Colonic mucosa (tissue), 1 donor: Measurements from ENCODE around the genes FAM217B, LSM14B and RBBP8NL.

GRCh38 chr20:59316833-59317393 is 16.5 kb downstream of the EDN3 start:
- PRO-cap: no peak

DNA sequence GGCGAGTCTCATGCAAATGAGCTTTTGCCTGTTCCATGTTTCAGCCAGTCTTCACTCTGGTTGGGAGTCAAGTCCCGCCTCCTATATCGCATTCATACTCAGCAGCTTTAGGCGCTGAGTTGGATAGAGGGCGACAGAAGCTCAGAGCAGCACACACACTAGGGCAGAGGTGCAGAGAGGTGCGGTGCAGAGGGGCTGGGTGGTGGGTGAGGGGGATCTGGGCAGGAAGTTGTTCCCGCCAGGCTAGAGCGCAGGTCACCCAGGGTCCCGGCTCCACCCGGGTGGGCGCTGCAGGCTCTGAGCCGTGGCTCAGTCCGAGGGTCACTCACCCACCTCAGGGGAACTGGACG is 89.2 kb upstream of the PHACTR3 start:
- PRO-cap: no peak

- PRO-cap: no peak
Observed at GRCh38 chr20:59675008-59675409, 70.7 kb downstream of the PHACTR3 start.

- PRO-cap: bidirectional peak, plus-strand start at chr20:59940432, minus-strand start at chr20:59940293; bidirectional peak, plus-strand start at chr20:59940938, minus-strand start at chr20:59940828
Observed at GRCh38 chr20:59940096-59941471, at the start of gene FAM217B. TSS of gene FAM217B (plus strand) at chr20:59940389.

- PRO-cap: no peak
Observed at GRCh38 chr20:60033927-60035121, 76.1 kb downstream of the CDH26 start.

DNA sequence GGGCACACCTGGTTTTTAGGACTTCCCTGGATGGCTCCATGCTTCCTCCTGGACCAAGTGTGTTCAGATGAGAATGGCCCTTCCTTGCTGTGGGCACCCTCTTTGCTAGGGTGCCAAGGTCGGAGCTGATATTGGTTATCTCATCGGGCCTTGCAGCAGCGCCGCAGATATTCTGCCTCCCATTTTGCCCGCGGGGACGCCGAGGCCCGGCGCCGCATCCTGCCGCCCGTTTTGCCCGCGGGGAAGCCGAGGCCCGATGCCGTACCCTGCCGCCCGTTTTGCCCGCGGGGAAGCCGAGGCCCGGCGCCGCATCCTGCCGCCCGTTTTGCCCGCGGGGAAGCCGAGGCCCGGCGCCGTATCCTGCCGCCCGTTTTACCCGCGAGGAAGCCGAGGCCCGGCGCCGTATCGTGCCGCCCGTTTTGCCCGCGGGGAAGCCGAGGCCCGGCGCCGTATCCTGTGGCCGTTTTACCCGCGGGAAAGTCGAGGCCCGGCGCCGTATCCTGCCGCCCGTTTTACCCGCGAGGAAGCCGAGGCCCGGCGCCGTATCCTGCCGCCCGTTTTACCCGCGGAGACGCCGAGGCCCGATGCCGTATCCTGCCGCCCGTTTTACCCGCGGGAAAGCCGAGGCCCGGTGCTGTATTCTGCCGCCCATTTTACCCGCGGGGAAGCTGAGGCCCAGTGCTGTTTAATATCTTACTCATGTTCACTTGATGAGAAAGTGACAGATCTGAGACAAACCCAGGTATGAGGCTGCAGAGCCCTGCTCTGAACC is 129.2 kb downstream of the CDH26 start:
- PRO-cap: no peak

DNA sequence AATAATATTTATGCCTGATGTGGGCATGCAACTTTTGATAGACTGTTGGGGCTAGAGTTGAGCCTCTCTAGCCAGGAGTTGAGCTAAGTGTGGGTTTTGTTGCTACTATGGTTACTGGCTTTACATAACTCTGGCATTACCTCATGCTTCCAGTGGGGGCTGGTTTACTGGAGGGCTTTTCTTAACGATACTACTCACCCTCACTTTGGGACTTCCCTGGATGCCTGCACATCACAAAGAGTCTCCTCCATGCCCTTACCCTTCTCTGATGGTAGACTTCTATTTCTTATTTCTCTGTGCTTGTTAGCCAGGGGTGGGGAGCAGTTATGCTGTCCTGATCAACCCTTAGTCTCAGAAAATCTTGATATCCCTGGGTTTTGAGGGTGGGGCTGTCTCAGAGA is 524.6 kb upstream of the CDH4 start:
- PRO-cap: no peak

DNA sequence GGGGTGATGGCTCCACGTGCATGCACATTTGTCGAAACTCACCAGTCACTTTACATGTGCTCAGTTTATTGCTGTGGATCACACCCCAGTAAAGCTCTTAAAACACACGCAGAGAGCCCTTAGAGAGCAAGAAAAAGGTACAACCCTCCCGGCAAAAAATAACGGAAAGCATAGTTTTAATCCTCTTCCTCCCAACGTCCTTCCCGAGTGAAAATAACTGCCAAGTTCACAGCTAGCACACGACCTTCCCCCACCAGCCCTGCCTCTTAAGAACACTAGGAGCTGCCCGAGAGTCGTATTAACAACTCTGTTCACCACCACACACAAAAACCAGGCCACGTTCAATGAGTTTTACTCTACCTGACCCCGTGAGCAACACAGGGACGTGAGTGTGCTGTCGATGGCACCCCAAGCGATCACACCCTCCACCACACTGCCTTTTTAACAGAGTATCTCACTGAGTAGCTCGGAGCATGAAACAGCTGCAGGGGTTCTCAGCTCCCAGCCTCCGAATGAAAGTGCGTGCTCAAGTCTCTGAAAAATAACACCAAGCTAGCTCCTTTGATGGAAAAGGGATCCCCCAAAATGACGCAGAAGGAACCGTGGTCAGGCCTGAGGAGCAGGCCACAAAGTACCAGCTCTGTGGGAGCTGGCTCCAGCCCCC is 39.6 kb downstream of the TAF4 start:
- PRO-cap: no peak

- PRO-cap: bidirectional peak, plus-strand start at chr20:62122475, minus-strand start at chr20:62122114
Observed at GRCh38 chr20:62121969-62122800, at the start of gene LSM14B. TSS of gene LSM14B (plus strand) at chr20:62122475.

GRCh38 chr20:62126151-62126841 is 4.0 kb downstream of the LSM14B start:
- PRO-cap: no peak

- PRO-cap: no peak
Observed at GRCh38 chr20:62140860-62142000, 2.0 kb downstream of the PSMA7 start.

GRCh38 chr20:62142001-62142766 is 1.0 kb downstream of the PSMA7 start:
- PRO-cap: unidirectional peak, plus-strand start at chr20:62142580

GRCh38 chr20:62200746-62201224 is 18.0 kb downstream of the MTG2 start:
- PRO-cap: no peak

DNA sequence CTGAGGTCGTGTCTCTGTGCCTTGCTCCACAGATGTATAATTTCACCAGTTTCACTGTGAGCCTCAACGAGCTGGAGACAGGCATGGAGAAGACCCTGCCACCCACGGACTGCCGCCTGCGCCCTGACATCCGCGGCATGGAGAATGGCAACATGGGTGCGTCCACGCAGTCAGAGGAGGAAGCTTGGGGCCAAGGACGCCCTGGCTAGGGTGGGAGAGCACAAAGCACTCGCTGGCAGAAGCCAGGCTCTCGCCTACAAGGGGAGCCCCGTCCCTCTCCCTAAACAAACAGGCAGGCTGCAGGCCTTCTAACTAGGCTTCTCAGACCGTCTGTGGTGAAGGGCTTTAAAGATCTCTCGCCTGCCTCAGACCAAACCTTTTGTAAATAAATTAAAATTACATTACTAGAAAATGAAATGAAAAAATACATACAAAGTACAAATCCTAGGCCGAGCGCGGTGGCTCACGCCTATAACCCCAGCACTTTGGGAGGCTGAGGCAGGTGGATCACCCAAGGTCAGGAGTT is 13.6 kb upstream of the ADRM1 start:
- PRO-cap: no peak

DNA sequence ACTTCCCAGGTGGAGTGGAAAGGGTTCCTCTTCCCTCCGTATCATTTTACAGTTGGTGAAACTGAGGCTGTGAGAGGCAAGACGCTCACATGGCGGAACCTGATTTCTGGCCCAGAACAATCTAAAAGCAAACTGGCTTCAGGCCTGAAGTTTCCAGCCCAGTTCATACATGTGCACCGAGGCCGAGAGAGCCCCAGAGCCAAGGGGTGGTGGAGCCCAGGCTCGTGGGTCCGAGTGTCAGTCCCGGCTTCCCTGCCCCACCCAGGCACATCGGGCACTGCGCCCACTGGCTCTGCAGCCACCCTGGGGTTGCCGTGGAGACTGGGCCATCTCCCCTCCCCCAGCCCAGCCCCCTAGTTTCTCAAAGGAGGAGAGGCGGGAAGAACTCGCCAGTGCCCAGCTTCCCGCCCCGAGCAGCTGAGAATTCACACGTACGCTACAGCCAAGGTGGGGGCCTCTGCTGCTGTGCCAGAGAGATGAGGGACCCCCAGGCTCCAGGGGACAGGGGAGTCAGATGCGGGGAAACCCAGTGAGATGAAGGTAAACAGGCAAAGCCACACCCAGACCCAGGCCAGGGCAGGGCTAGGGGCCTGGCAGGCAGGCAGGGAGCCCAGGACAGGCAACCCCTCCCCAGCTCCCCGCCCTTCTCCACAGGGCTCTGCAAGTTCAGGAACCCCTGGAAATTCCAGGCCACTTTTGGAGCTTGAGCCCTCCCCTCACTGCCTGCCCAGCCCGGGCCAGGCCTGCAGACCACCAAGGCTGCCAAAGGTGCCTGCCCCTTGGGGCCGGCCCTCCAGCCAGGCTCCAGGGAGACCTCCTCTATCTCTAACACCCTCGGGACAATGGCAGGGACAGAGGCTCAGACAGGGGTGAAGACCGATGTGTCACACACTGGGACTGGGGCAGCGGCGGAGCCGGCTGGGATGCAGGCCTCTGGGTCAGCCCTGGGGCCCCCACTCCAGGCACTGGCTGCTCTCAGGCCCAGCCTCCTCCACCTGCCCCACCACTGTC is 6.1 kb downstream of the LAMA5 start:
- PRO-cap: no peak

GRCh38 chr20:62364847-62365588 is 2.1 kb downstream of the LAMA5 start:
- PRO-cap: no peak

DNA sequence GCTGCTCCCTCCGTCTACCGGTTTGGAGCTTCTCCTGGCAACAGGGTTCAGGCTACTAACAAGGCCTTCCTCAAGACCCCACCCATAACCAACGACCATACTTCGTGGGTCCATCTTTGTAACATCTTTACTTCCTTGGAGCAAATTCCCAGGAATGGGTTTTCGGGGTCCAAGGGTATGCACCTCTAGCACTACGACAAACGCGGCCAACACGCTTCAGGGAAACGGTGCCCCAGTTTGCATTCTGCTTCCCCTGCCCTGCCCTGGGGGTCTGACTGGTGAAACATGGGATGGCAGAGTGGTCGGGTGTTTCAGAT is 751 bp upstream of the RPS21 start:
- PRO-cap: no peak

DNA sequence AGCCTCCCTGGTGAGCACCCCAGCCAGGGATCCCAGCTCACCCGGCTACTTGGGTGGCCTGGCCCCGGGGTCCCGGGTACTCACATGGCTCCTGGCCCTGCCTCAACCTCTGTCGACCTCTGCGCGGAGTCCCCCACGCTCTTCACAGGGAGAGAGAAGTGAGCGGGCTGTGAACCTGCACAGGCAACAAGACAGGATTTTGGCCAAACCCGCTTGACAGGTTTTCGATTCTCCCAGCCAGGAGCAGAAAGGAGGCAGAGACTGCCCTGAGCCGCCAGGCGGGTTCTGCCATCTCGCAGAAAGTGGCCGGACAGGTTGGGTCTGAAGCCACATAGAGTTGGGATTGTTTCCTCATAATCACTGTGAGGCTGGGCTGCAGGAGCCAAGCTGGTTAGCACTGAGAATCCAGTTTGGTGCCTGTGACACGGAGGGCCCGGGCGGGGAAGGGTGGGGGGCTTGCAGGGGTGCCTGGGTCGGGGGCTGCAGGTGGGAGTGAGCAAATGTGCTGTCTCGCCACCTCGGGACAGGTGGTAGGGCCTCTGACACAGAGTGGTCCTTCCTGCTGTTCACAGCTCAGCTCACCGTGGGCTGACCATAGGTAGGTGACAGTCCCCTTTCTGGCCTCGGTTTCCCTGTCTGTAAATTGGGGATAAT is at the start of gene RBBP8NL:
Gene RBBP8NL, minus strand, starts transcription at position 164 of the 654 bp plus-strand sequence.
- PRO-cap: no peak

GRCh38 chr20:62549382-62549998 is 73.7 kb upstream of the GATA5 start:
- PRO-cap: no peak

DNA sequence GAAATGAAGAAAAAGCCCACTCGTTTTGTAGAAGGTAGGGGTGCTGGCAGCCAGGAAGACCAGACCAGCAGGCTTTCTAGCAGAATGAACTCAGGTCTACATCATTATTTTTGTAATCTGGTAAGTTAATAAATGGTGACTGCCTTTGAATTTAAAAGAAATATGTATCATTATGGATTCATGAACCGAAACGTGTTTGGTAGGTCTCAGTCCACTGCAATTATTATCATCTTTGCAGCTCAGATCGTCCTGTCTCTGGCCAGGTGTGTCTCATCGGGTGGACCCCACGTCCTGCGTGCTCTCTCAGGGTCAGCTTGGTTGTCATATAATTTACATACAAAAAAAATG is 69.0 kb upstream of the SLCO4A1 start:
- PRO-cap: no peak